ENCODE measurements around a stretch of chr2.

DNA sequence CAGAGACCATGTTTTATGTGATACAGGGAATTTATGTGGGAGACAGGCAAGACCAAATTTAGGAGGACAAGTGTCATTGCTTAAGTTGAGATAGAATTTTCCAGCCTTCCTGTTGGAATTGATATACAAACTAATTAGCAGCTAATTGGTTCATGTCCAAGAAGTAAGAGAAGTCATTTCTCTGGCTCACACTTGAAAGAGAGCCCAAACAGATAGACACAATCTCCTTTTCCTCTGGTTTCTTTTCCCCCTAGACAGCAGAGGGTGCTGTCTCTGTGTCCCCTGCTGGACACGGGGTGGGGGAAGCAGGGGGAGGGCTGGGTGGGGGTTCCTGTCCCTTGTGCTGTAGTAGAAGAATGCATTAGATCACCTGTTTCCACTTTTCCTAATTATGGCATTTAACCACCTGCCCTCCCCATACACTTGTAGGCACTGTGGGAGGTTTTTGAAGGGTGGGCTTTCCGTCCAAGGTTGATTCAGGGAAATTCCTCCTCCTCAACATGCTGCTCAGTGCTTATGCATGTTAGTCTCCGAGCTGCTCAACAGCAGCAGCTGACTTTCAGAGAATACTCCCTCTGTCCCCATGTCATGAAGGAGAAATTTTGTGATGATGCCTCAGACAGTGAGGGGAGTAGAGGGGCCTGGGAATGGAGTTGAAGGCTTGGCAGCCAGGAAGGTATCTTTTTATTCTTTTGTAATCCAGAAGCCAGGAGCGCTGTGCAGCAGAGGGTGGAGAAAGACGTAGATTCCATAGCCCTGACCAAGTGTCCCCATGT, 206.2 kb upstream of the EPAS1 start:
- PRO-cap: no peak

GRCh38 chr2:46096148-46096793, 200.9 kb upstream of the EPAS1 start:
- PRO-cap: no peak

GRCh38 chr2:46119436-46119910, 177.7 kb upstream of the EPAS1 start:
- PRO-cap: no peak

DNA sequence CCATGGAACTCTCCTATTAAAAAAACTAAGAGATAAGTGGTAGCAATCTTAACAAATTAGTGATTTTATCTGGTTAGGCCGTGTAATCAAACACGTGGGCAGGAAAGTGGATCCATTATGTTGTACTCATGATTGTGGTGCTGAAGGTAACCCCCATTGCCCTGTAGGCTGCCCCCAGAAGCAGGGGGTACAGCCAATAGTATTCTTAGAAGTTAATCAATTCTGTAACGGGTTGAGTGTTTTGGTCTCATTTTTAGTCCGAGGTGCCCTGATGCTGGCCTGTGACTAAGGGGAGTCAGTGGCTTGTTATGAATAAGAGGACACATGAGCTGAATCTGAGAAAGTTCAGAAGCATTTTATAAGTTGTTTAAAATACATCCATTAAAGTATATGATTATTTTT, 8.5 kb downstream of the EPAS1 start:
- PRO-cap: no peak

GRCh38 chr2:46311809-46312483, 14.7 kb downstream of the EPAS1 start:
- PRO-cap: no peak

DNA sequence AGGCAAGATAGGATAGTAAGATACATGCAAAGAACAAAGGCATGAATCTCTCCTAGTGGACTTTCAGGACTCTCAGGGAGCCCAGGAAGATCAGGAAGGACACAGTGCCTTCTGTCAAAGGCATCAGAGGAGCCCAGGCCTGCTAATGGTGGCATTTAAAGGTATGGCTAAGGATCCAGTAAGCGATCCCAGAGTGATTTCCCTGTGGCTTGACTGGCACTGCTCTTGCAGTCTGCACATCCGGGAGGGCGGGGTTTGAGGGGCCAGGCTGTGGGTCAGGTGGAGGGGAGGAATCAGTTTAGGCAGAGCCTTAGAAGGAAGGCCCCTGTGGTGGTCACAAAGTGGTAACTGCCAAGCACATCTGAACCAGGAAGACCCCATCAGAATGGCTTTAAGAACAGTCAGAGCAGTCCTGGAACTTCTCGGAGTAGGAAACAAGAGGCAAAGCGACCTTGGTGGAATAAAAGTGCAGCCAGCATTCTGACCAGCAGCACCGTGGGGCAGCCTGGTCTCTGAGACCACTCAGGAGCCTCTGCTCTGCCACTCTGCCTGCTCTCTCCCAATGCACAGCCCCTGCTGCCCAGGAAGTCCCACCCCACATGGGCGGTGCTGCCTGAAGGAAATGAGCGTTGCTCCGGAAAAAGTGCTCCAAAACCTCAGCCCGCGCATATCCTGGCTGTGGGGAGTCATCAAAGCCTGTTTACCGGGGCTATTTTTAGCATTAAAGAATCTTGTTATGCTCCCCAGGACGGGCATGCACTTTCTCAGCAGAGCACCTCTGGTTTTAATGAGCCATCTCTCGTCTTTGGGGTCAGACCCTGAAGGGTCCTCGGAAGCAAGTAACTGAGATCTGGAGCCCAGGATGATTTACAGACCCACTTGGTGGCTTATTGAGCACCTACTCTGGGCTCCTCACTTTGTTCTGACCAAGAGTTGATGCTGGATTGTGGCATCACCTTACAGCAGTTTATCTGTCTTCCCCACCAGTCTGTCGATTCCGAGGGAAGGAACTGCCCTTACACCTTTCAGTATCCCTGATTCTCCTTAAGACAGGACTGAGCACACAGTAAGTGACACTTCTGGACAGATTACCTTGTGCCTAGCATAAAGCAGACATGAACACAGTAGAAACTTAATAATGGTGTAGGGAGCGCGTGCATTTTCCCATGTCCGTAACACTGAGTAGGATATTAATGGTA, 54.5 kb downstream of the EPAS1 start:
- PRO-cap: bidirectional peak, plus-strand start at position 403 of the sequence, minus-strand start at position 229 of the sequence

DNA sequence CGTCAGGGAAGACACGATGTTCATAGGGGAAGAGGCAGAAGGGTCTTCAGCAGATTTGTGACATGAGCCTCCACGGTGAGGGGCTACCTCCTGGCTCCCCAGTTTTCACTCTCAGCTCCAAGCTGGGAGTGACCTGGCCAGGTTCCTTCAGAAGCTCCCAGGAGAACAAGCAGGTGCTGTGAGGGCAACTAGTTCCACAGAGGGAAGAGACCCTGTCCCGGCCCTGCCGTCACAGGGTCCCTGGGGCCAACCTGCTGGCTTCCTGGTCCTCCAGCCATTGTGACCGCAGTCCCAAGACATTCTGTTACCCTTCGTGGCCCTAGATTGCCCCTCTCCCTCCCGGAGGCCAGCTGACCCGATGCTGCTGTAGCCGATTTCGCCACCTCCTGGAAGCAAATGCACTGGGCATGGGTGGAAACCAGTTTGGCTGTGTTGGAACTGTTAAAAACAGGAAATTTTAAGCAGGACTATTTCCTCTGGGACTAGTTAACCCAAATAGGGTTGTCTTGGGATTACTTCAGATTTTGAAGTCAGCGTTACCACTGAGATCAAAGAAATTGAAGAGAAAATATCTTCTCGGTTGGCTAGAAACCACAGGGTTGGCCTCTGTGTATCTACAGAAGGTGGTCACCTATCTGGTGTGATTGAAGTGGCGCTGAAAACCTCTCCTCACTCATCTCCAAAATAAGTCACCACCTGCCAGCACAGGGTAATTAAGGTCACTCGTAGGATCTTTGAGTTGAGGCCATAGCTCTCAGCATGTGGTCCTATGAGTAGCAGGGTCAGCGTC, 55.5 kb downstream of the EPAS1 start:
- PRO-cap: no peak

- PRO-cap: no peak
Observed at GRCh38 chr2:46490092-46491231, 51.8 kb upstream of the RHOQ start.

GRCh38 chr2:46554171-46555107, 12.1 kb upstream of the ATP6V1E2 start:
- PRO-cap: no peak

DNA sequence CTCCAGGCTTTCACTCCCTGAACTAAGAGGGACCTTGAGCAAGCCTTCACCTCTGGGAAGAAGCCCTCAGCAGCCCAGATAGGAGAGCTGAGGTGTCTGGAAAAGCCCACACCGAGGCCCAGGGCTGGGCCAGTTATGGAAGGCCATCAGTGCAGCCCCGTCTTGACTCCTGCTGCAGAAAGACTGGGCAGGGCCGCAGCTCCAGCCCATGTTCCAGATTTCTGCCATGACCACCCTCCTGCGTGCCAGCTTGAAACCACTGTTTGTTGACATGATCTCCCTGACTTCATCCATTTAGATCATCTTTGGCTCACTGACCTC, 36.3 kb downstream of the CRIPT start:
- PRO-cap: no peak

GRCh38 chr2:46719508-46720118, 20.5 kb downstream of the SOCS5 start:
- PRO-cap: no peak

DNA sequence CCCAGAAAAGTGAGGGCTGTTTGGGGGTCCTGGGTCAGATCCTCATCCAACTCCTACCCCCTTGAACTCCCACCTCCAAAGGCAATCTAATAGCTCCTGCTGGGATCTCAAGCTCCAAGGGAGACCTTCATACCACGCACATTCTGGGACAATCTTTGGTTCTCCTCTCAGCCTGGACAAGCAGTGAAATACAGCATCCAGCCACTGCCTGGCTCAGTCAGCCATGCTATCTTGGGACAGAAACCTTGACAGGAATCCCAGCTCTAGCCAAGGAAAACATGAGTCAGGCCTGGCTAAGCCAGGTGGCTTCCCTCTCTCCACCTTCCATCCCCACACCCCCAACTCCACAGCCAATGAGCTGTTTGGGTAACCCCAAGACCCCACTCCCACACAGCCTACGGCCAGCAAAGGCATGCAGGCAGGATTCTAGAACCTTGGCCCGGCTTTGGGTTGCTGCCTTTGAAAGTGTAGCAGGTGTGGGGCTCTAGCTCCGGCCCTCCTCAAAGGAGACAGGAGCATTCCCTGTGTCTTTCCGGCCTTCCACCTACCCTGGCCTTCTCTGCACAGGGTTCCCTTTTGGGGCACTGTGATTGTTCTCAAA, 64.9 kb downstream of the MCFD2 start:
- PRO-cap: no peak

DNA sequence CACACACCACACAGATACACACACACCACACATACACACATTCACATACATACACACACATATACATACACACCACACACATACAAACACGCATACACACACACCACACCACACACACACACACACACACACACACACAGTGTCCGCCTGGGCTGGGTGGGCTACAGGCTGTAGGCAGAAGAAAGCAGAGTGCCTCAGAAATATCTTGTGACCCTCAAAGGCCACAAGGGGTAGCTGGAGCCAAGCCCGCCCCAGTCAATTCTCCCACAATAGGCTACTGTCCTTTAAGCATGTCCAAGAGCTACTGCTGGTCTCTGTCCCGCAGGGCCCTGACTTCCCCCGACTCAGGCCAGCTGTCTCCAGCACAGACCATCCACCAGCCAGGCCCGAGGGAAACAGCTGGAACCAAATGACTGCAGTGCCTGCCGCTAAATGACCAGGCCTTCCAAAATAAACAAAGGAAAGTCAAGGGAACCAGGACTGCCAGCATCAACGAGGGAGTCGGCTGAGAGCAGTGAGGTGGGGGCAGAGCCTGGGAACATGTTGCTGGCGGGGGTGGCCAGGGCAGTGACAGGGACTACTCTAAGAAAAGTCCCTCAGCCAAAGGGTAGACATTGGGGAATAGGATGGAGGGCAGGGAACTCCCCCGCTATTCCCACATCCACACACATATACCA, 36.7 kb downstream of the MCFD2 start:
- PRO-cap: no peak

DNA sequence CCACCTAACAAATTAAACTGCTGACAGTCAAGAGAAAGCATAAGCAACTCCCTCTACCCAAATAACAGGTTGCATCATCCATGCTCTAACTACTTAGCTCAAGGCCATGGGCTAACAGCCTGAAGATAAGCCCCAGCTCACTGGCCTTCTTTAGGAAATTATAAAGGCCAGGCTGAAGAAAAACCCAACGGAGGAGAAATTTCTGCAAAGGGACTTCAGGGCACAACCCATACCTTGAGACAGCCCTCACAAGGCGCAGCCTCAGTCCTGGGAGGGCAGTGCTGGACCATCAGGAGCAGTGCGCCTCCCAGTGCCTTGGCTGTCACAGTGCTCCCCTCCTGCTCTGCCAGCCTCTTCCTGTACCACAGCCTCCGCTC, 2.2 kb downstream of the MCFD2 start:
- PRO-cap: no peak

DNA sequence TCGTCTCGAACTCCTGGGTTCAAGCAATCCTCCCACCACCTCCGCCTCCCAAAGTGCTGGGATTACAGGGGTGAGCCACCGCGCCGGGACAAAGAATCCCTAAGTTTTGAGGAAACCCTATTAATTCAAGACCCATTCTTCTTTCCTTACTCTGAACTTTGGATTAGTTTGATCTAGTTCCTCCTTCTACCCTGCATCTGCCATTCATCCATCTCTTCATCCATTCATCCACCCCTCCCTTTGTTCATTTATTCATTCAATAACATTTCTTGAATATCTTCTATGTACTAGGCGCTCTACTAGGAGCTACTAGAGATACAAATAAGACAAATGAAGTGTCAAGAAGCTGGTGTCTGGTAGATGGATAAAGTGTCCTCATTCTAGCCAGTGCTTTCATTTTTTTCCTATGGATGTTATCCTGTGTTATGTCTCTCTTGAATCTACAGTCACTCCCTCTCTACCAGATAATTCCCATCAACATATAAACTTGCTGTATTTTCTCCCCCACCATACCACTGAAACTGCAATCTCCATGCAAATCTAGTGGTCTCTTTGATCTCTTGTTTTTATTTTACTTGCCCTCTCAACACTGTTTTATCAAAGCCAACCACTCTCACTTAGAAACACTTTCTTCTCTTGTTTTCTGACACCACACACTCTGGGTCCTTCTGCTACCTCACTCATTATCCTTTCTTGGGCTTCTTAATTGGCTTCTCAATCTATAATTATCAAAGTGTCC, 1.8 kb upstream of the MCFD2 start:
- PRO-cap: no peak

DNA sequence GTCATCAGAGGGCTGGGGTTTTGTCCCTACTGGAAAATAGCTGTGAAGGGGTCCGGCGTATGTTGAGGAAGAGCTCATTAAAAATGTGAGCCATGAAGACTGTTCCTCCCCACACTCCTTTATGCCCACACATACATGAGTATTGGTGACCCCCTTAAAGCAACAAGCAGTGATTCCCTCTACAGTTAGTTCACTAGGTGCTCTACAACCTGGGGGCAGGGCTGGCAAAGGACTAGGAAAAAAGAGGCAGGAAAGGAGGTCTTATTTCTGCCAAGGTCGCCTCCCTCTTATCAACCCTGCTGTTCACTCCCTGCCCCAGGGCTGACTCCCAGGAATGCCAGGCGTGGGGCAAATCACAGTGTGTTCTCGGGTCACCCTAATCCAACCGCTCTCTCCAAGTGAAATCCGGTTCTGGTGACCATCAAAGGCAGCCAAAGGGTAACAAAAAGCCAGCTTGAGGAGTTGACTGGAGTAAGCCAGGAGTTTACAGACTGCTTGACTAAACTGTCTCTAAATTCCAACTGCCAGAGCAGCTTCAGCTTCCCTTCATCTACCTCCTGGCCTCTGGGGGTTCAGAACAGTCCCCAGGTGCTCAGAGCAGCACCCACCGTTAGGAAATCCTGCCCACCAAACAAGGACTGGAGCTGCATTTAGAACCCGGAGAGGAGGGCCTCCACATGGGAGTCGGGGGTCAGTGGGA, 1.5 kb upstream of the TTC7A start:
- PRO-cap: no peak

GRCh38 chr2:47045708-47046276, 104.8 kb downstream of the TTC7A start:
- PRO-cap: no peak

GRCh38 chr2:47157237-47158106, 2.4 kb upstream of the STPG4 start:
- PRO-cap: no peak

- PRO-cap: unidirectional peak, plus-strand start at chr2:47354271; bidirectional peak, plus-strand start at chr2:47354373, minus-strand start at chr2:47354323; bidirectional peak, plus-strand start at chr2:47354903, minus-strand start at chr2:47354630
Observed at GRCh38 chr2:47354066-47355230, 14.7 kb upstream of the EPCAM start.

DNA sequence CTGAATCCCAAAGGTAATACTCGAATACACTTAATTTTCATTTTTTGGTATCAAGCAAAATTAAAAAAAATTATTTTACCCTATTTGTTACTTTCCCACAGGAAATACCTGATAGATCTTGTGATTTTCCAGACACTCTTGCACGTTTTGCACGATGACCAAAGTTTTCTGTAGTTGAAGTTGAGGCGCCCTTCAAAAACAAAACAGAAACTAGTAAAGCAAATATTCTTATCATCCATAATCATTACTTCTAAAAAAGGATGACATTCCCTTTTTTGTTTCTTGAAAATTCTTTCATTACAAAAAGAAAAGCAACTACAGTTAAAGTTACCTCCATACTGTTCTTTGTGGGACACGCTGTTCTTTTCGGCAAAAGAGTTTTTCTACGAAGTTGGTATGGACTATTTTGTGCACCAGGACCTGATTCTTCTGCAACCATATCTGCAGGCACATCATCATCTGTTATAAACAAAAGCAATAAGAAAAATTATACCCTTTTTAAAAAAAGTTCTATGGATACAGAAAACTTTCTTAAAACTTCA, 56.4 kb downstream of the MSH6 start:
- PRO-cap: no peak

Data from mucosa of descending colon (tissue), 1 donor.